ENCODE data around the genes VWA1 and GNB1.

DNA sequence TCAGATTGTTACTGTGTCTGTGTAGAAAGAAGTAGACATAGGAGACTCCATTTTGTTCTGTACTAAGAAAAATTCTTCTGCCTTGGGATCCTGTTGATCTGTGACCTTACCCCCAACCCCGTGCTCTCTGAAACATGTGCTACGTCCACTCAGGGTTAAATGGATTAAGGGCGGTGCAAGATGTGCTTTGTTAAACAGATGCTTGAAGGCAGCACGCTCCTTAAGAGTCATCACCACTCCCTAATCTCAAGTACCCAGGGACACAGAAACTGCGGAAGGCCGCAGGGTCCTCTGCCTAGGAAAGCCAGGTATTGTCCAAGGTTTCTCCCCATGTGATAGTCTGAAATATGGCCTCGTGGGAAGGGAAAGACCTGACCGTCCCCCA lies 2.7 kb upstream of the MRPL20 start:
- RRBS: no CpG with 5 or more reads among the region's 8 CpGs

- RRBS: no CpG with 5 or more reads among the region's 11 CpGs
Observed at GRCh38 chr1:1423122-1423424, 2.0 kb upstream of the ANKRD65 start.

DNA sequence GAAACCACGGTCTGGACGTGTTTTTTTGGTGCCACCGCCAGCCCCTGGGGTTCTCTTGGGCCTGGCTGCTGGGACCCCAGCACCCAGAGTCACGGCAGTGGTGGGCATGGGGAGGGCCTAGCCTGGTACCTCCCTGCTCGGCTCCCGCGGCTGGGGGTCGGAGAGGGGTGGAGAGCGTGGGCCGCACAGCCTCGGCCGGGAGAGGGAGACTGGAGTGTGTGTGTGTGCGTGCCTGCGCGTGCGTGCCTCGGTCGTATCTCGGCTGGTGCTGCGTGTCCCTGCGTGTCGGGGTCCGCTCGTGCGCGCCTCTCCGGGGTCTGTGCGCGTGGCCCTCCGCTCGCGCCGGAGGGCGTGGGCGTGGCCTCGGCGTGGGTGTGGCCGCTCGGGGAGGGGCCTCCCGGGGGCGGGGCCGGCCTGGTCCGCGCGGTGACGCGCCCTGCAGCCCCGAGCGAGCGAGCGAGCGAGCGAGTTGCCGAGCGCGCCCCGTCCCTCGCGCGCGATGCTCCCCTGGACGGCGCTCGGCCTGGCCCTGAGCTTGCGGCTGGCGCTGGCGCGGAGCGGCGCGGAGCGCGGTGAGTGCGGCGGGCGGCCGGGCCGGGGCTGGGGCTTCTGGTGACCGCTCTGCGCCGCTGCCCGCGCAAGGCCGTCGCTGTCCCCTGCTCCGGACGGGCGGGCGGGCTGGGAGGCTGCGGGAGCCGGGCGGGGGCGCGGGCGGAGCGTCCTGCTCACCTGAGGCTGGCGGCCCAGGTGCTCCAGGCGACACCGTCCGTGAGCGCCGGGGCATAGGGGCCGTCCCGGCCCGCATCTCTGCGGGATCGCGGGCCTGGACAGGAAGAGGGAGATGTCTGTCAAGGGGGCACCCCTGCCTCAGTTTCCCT lies at the start of gene VWA1:
Gene VWA1 (plus strand): TSS at position 441 of the 878 bp plus-strand sequence.
- RRBS: 10% methylated on average over 28 of the region's 108 CpGs

DNA sequence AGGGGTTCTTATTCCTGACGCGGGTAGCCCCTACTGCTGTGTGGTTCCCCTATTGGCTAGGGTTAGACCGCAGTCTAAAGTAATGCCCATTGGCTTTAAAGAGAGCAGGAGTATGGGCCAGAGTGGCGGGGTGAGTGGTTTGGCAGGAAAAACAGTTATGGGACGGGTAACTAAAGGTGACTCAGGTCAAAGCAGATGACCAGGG lies 1.0 kb upstream of the ATAD3B start:
- RRBS: no CpG with 5 or more reads among the region's 5 CpGs

- RRBS: no CpG with 5 or more reads among the region's 23 CpGs
Observed at GRCh38 chr1:1533225-1533931, 7.0 kb downstream of the TMEM240 start.

DNA sequence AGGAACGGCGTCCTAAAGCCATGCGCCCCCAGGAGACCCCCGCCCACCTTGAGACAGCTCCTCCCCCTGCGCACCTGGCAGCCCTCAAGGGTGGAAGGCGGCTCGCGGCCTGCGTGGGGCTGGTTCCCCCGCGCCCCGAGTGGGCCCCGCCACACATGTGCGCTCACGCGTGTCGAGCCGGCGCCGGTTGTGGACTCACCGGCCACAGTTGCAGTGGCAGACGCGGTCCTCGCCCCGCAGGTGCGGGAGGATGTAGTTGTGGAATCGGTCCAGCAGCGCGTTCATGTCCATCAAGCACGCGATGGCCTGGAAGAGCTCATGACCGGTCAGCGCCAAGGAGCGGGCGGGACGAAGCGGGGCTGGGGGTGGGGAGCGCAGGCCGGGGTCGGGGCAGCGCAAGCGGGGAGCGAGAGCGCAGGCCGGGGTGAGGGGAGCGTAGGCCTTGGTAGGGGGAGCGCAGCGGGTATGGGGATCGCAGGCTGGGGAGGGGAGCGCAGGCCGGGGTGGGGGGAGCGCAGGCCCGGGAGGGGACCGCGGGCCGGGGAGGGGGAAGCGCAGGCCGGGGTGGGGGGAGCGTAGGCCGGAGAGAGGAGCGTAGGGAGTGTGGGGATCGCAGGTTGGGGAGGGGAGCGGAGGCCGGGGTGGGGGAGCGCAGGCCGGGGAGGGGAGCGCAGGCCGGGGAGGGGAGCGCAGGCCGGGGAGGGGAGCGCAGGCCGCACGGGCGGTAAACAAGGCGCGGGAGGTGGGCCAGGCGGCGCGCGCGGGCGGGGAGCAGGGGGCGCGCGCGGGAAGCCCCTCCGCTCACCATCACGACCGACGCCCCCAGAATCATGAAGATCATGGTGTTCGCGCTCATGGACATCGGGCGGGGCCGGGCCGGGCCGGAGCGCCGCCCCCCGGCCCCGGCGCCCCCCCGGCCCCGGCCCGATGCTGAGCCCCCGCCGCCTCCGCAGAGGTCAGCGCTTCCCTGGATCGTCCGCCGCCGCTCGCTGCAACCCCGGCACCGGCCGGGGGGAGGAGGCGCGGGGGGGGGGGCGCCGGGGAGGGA lies 615 bp downstream of the TMEM240 start:
- RRBS: 13% methylated on average over 29 of the region's 121 CpGs

- RRBS: no CpG with 5 or more reads among the region's 41 CpGs
Observed at GRCh38 chr1:1541553-1542550, 1.4 kb upstream of the TMEM240 start.

DNA sequence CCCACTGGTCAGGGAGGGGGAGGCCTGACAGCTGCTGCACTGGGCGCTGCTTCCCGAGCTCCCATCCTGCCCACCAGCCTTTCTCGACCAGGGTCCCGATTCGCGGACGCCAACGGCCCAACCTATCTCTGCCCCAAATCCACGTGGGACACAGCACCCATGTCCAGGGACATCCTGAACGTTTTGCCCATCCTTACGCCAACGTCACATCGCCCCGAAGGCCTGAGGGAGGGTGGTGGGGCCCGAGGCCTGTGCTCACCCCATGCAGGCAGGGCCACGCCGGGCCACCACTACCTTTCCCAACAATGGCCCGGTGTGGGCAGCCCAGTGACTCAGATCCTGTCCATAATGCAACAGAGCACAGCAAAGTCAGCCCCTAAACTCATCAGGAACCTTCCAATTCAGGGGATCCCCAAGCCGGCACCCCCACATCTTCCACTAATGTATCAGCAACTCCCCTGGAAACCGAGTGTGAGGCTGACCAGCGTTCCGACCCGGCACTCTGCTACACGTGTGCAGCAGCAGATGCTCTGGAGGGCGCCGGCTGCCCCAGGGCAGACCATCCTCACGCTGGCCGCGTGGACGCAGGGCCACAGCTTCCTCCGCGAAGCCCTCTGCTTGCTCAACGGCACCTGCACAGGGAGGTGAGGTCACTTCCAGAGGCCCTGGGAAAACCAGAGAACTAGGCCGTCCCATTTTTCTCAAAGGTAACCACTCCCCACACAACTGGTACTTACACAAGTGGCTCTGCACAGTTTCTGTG lies 11.3 kb upstream of the TMEM240 start:
- RRBS: 82% methylated on average over 8 of the region's 34 CpGs

DNA sequence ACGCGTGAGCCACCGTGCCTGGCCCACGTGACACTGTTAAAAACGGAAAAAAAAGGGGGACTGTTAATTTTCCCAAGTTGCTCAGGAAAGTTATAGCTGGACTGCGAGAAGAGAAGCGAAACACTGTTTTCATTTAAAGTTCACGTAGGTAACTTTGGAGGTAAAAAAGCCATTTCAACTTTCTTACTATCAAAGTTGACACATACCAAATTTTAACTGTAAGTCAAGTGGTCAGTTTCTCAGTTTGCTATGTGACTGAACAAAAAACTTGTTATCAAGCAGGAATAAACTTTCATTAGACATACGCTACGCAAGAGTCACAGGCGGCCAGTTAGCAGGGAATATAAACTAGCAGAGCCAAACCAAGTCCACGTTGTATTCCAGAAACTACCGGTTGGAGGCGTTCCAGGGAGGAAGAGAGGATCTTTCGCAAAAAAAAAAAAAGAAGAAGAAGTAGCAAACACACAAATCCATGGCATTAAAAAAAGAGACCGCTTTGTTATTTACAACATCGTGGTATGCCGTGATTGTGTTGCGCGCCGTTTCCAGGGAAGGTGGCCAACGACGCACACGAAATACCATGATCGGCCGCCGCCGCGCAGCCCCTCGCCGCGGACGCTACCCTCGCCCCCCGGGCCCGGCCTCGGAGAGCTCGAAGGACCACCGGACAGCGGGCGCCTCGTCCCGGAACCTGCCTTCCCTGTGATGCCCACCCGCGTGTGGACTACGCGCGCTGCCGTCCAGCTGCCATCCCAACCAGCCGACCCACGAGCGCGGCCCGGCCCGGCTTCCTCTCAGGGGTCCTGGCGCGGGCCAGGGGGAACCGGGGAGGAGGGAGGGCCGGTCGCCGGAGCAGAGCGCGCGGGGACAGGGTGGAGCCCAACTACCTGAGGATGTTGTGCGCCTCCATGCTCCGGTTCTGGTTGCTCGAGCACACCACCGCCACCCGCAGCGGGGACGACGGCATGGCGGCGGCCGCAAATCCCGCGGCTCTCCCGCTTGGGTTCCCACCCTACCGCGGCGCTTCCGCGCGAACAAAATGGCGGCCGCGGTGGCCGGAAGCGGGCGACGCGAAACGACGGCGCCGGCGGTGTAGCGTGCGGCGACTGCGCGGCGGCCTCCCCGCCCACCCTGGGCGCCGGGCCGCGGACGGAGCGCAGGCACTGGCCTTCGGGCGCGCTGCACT lies 679 bp downstream of the SSU72 start:
- RRBS: under 1% methylated on average over 24 of the region's 113 CpGs

- RRBS: 2% methylated on average over 76 of the region's 137 CpGs
Observed at GRCh38 chr1:1615623-1616640, 632 bp downstream of the MIB2 start.

DNA sequence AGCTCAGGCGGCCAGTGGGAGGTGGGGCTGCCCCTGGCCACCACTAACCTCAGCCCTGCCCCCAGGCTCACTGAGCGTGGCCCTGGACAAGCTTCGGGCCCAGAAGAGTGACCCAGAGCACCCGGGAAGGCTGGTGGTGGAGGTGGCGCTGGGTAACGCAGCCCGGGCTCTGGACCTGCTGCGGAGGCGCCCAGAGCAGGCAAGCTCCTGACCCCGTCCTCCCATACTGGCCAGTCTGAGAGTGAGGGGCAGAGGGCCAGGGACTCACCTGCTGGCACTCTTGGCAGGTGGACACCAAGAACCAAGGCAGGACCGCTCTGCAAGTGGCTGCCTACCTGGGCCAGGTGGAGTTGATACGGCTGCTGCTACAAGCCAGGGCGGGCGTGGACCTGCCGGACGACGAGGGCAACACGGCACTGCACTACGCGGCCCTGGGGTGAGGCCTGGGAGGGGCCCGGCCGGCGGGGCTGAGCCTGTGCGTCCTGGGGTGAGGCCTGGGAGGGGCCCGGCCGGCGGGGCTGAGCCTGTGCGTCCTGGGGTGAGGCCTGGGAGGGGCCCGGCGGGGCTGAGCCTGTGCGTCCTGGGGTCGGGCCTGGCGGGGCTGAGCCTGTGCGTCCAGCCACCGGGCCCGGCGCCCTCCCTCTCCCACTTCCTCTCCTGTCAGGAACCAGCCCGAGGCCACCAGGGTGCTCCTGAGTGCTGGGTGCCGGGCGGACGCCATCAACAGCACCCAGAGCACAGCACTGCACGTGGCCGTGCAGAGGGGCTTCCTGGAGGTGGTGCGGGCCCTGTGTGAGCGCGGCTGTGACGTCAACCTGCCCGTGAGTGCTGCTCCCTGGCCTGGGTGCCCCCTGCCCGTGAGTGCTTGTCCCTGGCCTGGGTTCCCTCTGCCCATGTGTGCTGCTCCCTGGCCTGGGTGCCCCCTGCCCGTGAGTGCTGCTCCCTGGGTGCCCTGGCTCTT lies 4.7 kb upstream of the MMP23B start:
- RRBS: 57% methylated on average over 17 of the region's 50 CpGs

GRCh38 chr1:1630233-1631364 lies 1.4 kb upstream of the MMP23B start:
- RRBS: 19% methylated on average over 44 of the region's 127 CpGs

- RRBS: no CpG with 5 or more reads among the region's 10 CpGs
Observed at GRCh38 chr1:1669830-1670148, 11.0 kb upstream of the CDK11B start.

GRCh38 chr1:1790199-1790627 lies 11.9 kb upstream of the NADK start:
- RRBS: no CpG with 5 or more reads among the region's 15 CpGs

DNA sequence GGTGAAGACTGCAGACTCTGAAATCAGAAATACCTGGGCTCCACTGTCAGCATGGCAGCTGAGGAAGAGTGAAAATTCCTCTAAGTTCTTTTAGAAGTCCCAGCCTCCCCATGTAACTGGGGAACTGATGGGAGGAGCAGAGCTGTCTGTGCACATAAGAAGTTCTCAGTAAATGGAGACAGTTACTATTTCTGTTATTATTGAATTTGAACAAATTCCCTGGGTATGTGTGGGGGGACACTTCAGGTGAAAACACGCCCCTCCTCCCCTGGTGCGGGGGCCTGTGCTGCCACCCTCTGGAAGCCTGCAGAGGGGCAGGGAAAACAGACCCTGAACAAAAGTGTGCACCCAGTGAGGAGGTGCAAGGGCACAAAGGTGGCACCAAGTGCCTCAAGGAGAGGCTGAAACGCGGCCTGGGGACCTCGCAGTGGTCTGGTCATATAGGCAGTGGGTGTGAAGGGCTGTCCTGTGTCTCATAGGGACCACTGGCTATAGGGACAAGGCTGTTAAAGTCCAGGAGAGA lies 18.2 kb upstream of the NADK start:
- RRBS: no CpG with 5 or more reads among the region's 5 CpGs

DNA sequence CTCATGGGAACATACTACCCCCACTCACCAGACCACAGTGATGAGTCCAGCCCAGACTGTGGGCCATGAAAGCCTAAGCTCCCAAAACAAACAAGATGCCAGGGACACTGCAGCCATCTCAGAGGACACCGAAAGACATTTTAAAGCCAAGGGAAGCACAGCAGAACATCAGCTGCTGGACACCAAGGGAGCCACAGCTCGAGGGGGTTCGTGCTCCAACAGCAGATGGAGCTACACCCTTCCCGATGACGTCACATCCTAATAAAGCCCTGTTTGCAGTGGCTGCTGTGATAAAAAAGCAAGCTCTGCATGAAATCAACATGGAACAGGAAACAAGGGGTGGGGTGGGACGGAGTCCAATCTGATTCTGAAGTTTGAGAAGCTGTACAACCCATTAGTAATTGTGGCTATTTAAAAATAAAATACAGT lies 32.3 kb downstream of the GNB1 start:
- RRBS: no CpG with 5 or more reads among the region's 6 CpGs

- RRBS: no CpG with 5 or more reads among the region's 10 CpGs
Observed at GRCh38 chr1:1874682-1875107, 16.2 kb downstream of the GNB1 start.

- RRBS: 2% methylated on average over 17 of the region's 89 CpGs
Observed at GRCh38 chr1:1890678-1891148, at the start of gene GNB1. GNB1 (minus strand) TSS chr1:1891087.

- RRBS: no CpG with 5 or more reads among the region's 24 CpGs
Observed at GRCh38 chr1:1894163-1895294, 3.6 kb upstream of the GNB1 start.

DNA sequence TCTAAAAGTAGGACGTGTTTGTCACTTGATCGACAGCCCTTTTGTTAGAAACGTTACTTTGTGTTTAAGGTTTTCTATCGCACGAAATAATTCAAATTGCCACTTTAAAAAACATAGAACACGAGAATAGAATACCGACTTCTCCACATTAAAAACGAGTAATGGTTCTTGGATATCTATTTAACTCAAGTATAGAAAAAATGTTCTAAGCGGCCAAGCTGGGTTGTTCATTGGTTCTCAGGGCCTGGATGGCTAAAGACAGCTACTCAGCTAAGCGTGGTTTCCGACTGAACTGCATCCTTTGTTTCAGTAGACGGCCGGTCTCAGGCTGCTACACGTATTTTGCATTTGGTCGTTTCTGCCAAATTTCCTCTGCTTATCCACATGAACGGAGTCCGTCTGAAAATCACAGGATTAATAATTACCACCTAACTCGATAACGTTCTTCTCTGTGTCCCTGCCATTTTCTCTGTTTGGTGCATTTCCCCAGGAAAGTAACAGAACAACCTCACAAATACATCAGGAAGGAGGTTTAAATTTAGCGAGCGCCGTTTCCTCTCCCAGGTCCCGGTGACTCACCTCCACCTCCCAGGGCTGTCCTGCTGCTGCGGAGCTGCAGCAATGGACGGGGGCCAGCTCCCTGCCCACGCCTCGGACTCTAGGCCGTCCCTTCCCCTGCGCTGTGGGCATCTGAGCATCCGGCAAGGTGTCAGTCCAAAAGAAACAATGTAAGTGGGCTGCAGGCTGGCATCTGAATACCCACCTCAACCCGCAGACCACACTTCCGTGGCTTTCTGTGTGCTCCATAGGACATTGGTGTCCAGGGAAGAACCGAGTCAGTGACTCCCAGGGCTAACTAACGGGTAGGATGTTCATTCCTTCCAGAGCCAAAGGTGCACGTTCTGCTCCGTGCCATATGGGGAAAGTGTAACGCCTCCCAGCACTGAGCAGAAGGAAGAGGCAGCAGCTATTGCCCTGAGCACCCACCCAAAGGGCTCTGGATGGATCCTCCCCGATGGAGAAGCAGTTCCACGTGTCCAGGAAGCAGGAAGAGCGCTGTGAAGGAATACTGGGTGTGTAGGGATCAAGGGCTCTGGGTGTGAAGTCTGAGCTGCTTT lies 4.2 kb upstream of the GABRD start:
- RRBS: no CpG with 5 or more reads among the region's 40 CpGs